Anterior vena cava (tissue), 1 donor: ENCODE measurements around a stretch of chr3.

- PRO-cap = no peak
These were observed 69.8 kb upstream of the ATP13A3 start for GRCh38 chr3:194556356-194557221.

- PRO-cap = bidirectional peak, plus-strand start at chr3:194688058, minus-strand start at chr3:194687953
These were observed 1.9 kb downstream of the FAM43A start for GRCh38 chr3:194687168-194688341.

- PRO-cap = no peak
These were observed 2.5 kb downstream of the FAM43A start for GRCh38 chr3:194688342-194688500.

DNA sequence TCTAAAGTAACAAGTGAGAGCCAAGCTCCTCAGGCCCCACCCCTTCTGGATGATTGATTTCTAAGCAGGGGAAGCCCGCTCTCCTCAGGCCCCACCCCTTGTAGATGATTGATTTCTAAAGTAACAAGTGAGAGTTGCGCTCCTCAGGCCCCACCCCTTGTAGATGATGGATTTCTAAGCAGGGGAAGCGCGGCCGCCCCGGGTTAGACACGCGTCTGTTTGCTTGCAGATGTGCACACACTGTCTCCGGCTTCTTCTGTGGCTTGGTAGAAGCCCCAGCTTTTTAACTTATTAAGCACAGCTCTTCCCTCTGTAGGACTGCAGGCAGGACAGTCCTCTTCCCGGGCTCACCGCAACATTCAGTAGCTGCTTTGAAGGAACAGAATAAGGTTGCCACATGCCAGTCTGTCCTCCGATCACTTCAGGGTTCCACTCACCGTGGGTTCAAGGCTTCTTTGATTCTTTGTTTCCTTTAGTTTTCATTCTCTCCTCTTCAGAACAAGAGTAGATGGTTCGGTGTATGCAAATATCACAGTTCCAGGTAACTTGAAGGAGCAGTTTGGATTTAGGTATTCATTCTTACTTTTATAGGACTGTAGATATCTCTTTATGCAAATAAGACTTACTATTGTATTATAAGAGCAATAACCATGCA lies 83.7 kb downstream of the FAM43A start:
- PRO-cap = no peak

GRCh38 chr3:195030785-195031554 lies 240.0 kb downstream of the XXYLT1 start:
- PRO-cap = no peak

DNA sequence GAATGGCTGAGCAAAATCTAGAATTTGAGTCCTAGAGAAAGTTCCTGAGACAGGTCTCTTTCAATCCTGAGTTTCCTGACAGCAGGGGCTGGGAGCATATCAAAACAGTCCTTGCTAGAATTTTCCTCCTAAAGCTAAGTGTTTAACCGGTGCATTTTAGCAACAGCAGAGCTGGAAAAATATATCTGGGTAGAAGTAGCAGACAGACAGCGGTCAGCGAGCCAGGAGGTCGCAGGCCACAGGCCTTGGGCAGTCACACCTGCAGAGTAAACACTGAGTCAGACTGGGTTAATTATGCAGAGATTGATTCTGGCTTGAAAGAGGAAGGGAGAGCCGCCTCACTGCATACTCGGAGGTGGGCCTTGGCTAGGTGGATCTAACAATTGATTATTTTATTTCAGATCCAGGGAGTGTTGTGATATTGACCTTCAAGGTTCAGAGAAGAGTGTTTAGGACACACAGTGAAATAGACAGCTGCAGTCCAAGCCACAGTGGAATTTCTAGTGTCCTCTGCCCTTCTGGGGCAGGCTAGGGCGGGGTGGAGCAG lies 237.5 kb downstream of the XXYLT1 start:
- PRO-cap = no peak

GRCh38 chr3:195095043-195095478 lies 175.9 kb downstream of the XXYLT1 start:
- PRO-cap = no peak

DNA sequence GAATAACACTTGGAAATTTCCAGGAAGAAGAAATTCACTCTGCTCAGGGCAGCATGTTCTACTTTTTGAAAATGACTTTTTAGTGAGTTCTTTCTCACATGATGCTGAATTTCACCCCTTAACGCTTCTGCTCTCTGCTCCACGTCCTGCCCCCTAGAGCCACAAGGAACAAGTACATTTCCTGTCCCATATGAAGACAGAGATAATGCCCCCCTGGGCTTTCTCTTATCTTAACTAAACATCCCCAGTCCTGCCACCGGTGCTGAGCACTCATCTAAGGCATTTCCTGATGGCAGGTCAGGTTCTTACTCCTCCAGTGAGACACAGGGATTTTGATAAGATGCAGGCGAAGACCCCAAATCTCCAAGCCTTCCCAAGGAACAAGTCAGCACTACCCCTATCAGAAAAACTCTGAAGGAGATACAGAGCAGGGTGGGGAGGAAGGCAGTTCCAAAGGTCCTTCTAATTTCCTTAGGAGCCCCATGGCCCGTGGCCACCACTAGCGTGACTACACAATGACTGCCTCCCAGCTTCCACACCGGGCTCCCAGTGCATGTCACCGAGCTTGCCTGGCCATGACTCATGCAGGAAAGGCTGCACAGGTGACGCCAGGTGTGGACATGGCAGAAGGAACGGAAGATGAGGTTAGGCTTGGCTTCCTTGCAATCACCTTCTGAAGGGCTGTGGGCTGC lies 152.9 kb downstream of the XXYLT1 start:
- PRO-cap = no peak

DNA sequence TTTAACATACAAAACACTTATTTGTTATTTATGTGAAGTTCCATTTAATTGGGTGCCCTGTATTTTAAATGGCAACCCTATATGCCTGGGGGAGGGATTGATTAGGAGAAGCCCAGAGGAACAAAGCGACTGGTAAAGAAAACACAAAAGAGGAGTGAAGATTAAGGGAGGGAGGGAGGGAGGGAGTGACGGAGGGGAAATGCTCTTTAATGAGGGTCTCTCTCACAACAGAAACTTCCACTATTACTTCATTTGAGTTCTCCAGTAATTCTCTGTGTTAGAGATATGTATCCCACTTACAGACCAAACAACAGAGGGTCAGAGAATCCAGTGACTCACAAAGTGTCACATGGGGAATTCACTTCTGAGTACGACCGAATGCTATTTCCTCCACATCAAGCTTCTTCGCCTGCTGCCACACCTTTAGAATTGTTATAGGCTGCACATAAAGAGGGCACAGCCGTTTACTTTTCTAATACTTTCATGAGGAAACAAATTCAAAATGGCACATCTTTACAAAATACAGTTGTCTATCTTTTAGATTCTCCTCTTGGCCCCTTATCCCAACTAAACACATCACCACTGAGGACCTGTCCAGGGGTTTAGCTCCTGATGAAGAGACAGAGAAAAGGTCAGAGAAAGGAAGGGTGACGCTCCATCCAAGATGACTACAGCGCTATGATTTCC lies 119.1 kb downstream of the XXYLT1 start:
- PRO-cap = no peak

GRCh38 chr3:195393892-195394464 lies 48.8 kb downstream of the ACAP2 start:
- PRO-cap = no peak

GRCh38 chr3:195568766-195569221 lies 14.9 kb downstream of the APOD start:
- PRO-cap = no peak

GRCh38 chr3:195635425-195635742 lies 51.6 kb upstream of the APOD start:
- PRO-cap = no peak

DNA sequence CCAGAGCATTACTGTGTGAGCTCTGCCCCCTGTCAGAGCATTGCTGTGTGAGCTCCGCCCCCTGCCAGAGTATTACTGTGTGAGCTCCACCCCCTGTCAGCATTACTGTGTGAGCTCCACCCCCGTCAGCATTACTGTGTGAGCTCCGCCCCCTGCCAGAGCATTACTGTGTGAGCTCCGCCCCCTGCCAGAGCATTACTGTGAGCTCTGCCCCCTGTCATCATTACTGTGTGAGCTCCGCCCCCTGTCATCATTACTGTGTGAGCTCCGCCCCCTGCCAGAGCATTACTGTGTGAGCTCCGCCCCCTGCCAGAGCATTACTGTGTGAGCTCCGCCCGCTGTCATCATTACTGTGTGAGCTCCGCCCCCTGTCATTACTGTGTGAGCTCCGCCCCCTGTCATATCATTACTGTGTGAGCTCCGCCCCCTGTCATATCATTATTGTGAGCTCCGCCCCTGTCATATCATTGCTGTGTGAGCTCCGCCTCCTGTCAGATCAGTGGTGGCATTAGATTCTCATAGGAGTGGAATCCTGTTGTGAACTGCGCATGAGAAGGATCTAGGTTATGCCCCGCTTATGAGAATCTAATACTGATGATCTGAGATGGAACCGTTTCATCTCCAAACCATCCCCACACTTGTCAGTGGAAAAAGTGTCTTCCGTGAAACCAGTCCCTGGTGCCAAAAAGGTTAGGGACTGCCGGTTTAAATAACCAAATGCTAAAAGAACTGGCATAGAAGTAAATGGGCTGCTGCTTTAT lies 33.4 kb upstream of the MUC20 start:
- PRO-cap = no peak

GRCh38 chr3:195698526-195699612 lies 21.9 kb upstream of the MUC20 start:
- PRO-cap = no peak

DNA sequence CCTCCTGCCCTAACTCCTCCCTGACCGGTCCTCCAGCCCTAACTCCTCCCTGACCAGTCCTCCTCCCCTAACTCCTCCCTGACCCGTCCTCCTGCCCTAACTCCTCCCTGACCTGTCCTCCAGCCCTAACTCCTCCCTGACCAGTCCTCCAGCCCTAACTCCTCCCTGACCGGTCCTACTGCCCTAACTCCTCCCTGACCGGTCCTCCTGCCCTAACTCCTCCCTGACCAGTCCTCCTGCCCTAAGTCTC lies 7.6 kb upstream of the MUC20 start:
- PRO-cap = no peak

- PRO-cap = no peak
These were observed 6.5 kb downstream of the MUC20 start for GRCh38 chr3:195727205-195727781.

DNA sequence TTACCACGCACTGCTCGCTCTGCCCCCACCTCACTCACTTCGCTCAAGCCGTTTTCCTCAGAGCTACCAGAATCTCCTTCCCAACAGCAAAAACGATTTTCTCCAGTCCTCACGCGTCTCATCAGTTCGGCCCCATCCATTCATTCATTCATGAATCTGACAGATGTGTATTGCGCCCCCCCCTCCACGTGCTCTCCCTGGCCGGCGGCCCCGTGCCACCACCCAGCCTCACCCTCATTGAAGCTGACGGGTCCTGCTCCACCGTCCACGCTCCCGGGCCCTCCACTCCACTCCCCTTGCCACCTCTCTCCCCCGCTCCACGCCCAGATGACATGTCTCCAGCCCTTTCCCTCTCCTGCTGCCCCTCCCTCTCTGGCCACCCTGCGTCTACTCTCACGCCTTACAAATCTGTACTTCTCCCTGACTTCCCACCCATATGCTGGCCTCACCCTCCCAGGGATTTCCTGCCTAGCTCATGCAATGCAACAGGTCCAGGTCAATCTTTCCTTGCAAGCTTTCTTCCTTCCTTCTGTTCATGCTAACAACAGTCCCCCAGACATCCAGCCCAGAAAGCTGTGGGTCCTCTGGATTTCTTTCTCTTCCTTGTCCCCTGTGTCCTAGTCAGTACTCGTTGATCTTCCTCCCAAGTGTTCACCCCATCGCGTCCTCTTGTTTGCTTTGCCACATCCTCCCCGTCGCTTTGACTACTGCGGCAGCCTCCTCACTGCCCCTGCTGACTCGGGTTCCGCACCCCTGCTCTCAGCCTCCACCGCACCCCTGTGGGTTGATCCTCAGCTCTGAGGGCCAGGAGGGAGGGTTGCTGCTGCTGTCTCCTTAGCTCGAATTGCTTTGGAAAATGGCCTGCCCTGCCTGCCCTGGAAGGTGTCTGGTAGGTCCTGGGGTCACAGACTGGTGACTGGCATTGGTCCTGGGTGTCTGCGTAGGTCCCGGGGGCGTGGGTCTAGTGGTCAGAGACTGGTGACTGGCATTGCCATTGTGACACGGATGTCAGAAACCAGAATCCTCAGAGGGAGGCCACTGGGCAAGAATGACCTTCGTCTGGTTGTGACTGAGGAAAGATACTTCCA lies 9.7 kb downstream of the MUC4 start:
- PRO-cap = no peak

- PRO-cap = no peak
These were observed 12.3 kb upstream of the MUC4 start for GRCh38 chr3:195823981-195824413.

GRCh38 chr3:195893660-195894155 lies 14.6 kb downstream of the TNK2 start:
- PRO-cap = no peak

GRCh38 chr3:195961402-195961862 lies 53.1 kb upstream of the TNK2 start:
- PRO-cap = no peak